Heart left ventricle (tissue), 7 donors: ENCODE measurements around the genes GRIK2 and POPDC3.

- PRO-cap, 6 experiments, result peak in 4 of 6 experiments; most common plus-strand start chr6:99602490 (in 4)
- RAMPAGE, long total RNA, 2 experiments, result no peak in any of the 2 experiments
- RRBS, result no CpG with 5 or more reads among the region's 8 CpGs
Observed at GRCh38 chr6:99602365-99602607, 4.3 kb upstream of the PRDM13 start.

- PRO-cap, 6 experiments, result no peak in any of the 6 experiments
- RAMPAGE, long total RNA, 2 experiments, result no peak in any of the 2 experiments
- RRBS, result no CpG with 5 or more reads among the region's 7 CpGs
Observed at GRCh38 chr6:99993212-99993466, 884 bp downstream of the MCHR2 start.

DNA sequence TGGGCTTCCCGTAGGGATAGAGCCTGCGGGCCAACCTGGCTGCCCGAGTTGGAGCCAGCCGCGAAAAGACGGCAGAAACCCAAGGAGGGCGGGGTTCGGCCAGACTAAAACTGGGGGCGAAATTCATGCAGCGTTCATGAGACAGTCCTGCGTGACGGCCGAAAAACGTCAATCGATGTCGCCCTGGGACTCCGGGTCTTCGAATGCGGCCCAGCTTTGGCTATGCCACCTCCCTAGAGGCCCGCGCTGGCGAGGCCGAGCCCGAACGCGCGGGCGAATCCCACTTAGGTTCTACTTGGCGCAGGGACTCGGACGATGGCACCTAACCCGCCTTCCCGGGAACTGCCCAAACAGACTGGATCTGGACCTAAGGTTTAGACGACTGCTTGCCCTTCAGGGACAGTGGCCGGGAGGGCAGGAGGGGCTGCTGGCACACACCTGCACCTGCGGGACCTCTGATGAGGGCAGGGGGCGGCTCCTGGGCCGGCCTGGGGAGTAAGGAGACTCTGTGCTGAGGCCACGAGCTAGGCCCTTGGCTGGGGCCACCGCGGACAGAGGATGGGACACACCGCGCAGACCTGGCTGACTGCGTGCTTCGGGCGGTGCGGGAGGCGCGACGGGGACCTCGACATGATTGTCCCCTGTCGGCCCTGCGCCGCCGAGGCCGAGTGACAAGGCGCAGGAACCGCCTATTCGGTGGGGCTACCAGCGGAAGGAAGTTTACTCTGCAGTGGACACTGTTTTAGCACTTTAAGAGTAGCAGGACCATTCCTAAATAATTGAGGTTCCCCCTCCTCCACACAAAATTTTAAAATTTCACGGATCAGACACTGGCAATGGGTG lies 6.4 kb downstream of the SIM1 start:
- PRO-cap, 6 experiments, result no peak in any of the 6 experiments
- RAMPAGE, long total RNA, 2 experiments, result no peak in any of the 2 experiments
- RRBS, result 3% methylated on average over 5 of the region's 61 CpGs

DNA sequence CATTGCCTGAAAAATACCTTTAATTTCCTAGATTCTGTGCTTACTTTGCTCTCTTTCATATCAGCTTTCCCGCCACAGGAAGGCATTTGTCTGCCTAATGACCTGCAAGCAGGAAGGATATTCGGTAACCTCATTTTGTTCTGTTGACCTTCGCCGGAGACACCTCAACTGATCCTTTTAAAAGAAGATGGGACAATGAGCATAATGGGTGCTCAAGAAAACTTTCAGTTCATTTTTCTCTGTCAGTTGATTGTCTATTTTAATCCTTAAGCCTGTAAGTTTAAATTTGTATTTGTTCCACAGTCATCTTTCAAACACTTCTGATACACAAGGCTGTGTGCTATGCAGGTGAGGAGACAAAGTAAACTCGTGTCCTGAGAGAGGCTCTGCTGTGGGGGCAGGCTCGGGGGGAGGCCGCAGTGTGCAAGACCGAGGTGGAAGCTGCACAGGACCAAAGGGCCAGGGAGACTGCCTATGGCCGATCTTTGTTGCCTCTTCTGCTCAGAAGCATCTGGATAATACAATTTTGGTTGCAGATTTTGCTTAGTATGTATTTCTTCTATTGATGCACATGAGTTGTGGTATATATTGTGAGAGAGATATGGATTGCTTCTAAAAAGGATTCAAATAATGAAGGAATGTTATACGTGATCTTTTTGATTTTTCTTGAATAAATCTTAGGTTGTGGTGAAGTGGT lies 27.5 kb upstream of the SIM1 start:
- PRO-cap, 6 experiments, result no peak in any of the 6 experiments
- RAMPAGE, long total RNA, 2 experiments, result no peak in any of the 2 experiments
- RRBS, result no CpG with 5 or more reads among the region's 10 CpGs

DNA sequence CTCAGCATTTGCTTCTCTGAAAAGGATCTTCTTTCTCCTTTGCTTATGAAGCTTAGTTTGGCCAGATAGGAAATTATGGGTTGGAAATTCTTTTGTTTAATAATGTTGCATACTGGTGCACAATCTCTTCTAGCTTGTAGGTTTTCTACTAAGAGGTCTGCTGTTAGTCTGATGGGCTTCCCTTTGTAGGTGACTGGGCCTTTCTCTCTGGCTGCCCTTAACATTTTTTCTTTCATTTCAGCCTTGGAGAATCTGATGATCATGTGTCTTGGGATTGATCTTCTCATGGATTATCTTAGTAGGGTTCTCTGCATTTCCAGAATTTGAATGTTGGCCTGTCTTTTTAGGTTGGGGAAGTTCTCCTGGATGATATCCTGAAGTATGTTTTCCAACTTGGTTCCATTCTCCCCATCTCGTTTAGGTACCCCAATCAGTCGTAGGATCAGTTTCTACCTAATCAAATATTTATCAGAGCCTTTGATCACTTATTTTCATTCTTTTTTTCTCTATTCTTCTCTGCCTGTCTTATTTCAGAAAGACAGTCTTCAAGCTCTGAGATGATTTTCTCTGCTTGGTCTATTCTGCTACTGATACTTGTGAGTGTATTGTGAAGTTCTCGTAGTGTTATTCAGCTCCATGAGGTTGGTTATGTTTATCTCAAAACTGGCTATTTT lies 139.9 kb downstream of the ASCC3 start:
- PRO-cap, 6 experiments, result no peak in any of the 6 experiments
- RAMPAGE, long total RNA, 2 experiments, result no peak in any of the 2 experiments
- RRBS, result no CpG with 5 or more reads among the region's 3 CpGs

- PRO-cap, 6 experiments, result no peak in any of the 6 experiments
- RAMPAGE, long total RNA, 2 experiments, result no peak in any of the 2 experiments
Observed at GRCh38 chr6:100793977-100794381, 87.2 kb downstream of the ASCC3 start.

DNA sequence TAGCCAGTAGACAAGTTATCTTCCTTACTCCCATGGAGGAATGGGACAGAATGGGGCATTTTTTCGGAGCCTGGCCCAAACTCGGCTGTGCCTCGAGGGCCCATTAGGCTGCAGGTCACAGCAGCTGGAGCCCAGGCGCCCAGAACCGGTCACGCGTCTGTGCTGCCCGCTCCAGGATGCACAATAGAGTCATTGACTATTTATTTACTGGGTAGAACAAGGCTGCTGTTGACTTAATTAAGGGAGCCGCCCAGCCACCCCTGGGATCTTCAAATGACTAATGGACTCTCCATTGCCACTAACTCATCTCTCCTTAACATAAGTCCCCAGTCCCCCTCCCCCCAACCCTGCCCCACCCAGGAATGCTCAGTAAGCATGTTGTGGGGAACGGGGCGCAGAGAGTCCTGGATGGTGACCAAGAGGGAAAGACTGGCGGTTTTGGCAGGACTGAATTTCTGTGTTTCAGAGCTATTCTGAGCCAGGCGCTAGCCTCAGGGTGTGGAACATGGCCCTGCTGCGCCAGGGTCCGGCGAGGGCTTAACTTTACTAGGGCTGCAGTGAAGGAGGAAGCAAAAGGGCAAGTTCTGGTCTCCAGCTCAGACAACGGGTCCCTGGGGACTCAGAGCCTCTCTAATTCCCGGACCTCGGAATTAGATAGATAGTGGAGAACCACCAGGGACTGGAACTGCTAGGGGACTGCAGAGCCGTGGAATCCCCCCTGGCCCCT lies 1.7 kb upstream of the GRIK2 start:
- PRO-cap, 6 experiments, result no peak in any of the 6 experiments
- RAMPAGE, long total RNA, 2 experiments, result no peak in any of the 2 experiments
- RRBS, result 3% methylated on average over 4 of the region's 20 CpGs

DNA sequence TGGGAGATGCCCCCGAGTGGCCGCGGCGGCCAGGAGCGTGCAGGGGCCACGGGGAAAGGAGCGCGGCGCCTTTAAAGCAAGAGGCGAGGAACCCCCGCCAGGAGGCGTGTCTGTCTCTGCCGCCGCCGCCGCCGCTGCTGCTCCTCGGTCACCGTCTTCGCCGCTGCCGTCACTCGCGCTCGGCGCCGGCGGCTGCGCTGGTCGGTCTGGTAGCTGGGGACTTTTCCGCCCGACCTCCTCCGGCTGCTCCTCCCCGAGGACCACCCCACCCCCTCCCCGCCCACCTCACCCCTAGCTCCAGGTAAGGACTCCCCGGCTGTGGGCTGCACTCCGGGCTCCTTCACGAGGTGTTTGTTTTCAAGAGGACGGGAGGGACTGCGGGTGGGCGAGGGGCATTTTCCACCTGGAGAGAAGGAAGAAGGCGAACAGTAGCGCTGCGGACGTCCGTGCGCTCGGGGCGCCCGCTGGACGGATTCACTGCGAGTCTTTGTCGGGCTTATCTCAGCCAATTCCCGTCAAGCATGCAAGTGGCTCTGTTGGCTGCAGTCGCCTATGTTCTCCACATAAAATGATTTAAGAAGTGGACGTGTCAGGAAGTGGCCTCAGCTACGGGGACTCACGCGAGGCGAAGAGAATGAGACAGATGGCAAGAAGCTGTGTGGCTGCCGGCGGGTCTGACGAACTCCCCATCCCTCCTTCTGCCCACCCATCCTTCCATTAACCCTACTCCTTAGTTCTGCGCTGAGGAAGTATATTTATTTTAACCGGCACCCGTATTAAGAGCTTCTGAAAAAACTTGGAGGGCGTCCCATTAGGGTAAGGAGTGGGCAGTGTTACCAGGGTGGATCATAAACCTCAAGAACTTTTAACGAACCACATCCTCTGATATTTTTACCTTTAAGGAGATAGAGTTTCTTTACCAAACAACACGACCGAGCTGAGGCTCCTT lies at the start of gene GRIK2:
Gene GRIK2 (plus strand): TSS at position 172 of the 949 bp plus-strand sequence.
- PRO-cap, 6 experiments, result peak in 6 of 6 experiments; most common plus-strand start position 172 of the sequence (in 6); most common minus-strand start position 139 of the sequence (in 1)
- RAMPAGE, long total RNA, 2 experiments, result start-site peak on the plus strand in 1 of 2 experiments, centred at position 373 of the sequence, 19 reads per replicate
- RRBS, result 2% methylated on average over 14 of the region's 70 CpGs

- PRO-cap, 6 experiments, result no peak in any of the 6 experiments
- RAMPAGE, long total RNA, 2 experiments, result no peak in any of the 2 experiments
- RRBS, result no CpG with 5 or more reads among the region's 1 CpG
Observed at GRCh38 chr6:103675706-103676091, 1184.0 kb downstream of the HACE1 start.

- PRO-cap, 6 experiments, result no peak in any of the 6 experiments
- RAMPAGE, long total RNA, 2 experiments, result no peak in any of the 2 experiments
- RRBS, result no CpG with 5 or more reads among the region's 4 CpGs
Observed at GRCh38 chr6:104955861-104956060, 1.1 kb upstream of the LIN28B start.

- PRO-cap, 6 experiments, result no peak in any of the 6 experiments
- RAMPAGE, long total RNA, 2 experiments, result no peak in any of the 2 experiments
- RRBS, result no CpG with 5 or more reads among the region's 22 CpGs
Observed at GRCh38 chr6:104957828-104958598, 1.1 kb downstream of the LIN28B start.

GRCh38 chr6:104958602-104959262 lies 1.8 kb downstream of the LIN28B start:
- PRO-cap, 6 experiments, result no peak in any of the 6 experiments
- RAMPAGE, long total RNA, 2 experiments, result no peak in any of the 2 experiments
- RRBS, result no CpG with 5 or more reads among the region's 10 CpGs

DNA sequence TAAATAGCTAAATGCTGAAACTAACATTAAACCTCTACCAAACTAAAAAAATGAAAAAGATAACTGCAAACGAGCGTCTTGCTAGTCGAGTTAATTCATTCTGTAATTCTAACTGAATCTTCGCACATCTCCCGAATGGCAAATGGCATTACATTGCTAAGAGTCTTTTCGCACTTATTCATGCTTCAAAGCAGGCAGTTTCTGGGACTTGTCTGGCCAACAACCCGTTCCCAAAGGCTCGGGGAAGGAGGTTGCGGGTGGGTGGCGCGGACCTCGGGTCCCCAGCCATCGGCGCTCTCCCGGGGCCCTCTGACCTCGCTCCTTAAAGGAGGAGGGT lies 940 bp downstream of the BVES start:
- PRO-cap, 6 experiments, result peak in 1 of 6 experiments; most common plus-strand start position 233 of the sequence (in 1)
- RAMPAGE, long total RNA, 2 experiments, result no peak in any of the 2 experiments
- RRBS, result no CpG with 5 or more reads among the region's 16 CpGs

DNA sequence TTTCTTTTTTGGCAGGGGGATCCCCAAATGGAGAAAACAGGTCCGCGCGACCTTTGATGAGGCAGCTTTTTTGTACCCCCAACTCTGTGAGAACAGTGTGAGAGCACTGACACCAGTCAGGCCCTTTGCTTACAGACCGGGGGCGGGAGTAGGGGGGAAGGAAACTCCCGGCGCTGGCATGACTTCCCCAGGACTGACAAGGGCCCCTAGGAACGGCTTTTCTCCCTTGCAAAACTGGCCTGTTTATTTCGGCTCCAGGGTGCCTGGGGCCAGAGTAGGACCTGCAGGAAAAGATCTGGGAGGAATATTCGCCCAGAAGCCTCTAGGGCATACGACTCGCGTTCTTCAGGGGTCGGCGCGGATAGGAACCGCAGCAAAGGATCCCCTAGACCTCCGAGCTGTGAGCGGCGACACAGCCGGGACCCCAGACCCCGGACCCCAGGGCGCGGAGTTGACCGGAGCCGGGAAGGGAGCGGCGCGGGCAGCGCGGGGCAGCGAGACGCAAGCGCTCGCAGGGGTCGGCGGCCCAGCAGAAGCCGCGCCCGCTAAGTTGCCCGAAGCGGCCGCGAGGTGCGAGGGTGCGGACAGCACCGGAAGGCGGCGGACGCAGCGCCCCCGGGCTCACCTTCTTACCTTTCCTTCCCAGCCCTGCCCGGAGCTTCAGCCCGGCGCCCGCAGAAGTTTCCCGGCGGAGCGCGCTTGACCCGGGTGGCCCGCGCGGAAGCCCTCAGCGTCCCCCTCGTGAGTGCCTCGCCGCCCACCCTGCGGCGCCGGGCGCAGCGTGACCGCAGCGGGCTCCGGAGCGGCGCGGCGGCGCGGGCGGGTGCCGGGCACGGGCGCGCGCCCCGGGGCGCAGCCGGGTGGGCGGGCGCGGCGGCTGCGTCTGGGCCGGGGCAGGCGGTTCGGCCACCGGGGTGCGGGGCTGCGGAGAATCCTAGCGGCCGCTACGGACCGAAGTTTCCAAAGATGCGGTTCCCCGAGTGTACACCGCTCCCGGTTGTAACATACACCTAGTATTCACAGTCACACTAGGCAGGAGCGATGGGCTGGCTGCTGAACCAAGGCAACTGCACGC lies at the start of gene POPDC3:
Gene POPDC3 (minus strand): TSS at position 815 of the 1,075 bp plus-strand sequence.
- PRO-cap, 6 experiments, result peak in 6 of 6 experiments; most common plus-strand start position 247 of the sequence (in 5); most common minus-strand start position 764 of the sequence (in 4)
- RAMPAGE, long total RNA, 2 experiments, result no peak in any of the 2 experiments
- RRBS, result 2% methylated on average over 21 of the region's 112 CpGs

DNA sequence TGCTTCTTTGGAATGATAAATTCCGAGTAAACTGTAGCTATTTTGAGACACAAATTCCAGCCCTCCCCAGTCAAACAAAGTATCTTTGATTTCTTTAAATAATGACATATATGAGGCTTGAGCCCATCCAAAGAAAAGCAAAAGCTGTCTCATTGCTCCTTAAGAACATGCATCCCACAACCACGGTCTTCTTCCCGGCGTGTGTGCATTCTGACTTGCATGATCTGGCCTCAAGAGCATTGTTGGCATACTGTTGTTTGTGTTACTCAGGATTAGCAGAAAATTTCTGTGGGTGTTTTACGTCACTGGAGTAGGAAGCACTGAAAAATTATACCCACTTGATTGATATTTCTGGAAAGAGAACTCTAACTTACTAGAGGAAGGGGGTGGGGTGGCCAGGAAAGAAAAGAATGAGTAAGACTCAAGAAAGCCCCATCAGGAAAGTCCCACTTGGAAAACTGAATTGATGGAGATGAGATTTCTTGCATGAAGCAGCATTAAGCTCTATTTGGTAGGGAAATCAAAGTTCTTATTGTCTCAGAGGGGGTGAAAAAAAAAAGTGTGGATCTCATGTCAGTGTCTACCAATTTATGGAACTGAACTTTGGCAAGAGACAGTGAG lies 326.2 kb upstream of the PRDM1 start:
- PRO-cap, 6 experiments, result no peak in any of the 6 experiments
- RAMPAGE, long total RNA, 2 experiments, result no peak in any of the 2 experiments
- RRBS, result no CpG with 5 or more reads among the region's 5 CpGs

DNA sequence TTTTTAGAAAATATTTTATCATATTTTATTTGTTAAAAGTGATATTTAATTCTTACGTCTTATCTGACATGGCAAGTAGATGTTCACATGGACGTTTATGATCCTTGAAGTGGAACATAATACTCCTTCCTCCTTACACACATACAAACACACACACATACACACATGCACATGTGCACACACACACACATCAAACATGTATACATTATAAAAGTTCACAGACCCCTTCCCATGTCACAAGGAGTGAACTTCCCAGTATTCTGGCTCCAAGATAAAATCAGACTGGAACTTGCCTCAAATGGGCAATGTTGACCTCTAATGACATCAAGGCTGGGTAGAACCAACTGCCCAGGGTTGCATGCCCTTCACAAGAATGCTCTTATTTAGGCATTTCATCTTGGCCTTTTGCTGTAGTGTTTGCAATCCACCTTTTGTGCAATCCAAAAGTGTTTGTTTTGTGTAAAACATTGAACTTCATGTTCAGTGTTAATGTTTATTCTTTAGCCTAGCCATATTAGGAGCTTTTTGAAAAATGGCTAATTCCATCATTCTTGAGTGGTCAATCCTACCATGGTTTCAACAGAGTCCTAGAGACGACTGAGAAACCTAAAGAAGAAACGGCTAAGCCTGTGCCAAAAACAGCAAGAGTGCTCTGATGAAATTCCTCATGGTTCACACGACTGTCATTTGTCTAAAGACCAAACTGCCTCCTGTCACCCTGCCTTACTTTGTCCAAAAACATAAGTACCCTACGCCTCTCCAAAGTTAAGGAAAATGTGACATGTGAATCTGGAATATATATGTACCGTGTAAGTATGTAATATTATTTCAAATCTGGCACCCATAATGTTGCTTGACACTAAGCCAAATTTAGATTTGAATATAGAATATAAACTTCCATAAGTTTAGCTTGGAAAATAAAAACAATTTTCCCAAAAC lies 279.7 kb upstream of the PRDM1 start:
- PRO-cap, 6 experiments, result no peak in any of the 6 experiments
- RAMPAGE, long total RNA, 2 experiments, result no peak in any of the 2 experiments
- RRBS, result no CpG with 5 or more reads among the region's 7 CpGs

GRCh38 chr6:105981018-105981819 lies 104.9 kb upstream of the PRDM1 start:
- PRO-cap, 6 experiments, result no peak in any of the 6 experiments
- RAMPAGE, long total RNA, 2 experiments, result no peak in any of the 2 experiments
- RRBS, result 2% methylated on average over 9 of the region's 56 CpGs

DNA sequence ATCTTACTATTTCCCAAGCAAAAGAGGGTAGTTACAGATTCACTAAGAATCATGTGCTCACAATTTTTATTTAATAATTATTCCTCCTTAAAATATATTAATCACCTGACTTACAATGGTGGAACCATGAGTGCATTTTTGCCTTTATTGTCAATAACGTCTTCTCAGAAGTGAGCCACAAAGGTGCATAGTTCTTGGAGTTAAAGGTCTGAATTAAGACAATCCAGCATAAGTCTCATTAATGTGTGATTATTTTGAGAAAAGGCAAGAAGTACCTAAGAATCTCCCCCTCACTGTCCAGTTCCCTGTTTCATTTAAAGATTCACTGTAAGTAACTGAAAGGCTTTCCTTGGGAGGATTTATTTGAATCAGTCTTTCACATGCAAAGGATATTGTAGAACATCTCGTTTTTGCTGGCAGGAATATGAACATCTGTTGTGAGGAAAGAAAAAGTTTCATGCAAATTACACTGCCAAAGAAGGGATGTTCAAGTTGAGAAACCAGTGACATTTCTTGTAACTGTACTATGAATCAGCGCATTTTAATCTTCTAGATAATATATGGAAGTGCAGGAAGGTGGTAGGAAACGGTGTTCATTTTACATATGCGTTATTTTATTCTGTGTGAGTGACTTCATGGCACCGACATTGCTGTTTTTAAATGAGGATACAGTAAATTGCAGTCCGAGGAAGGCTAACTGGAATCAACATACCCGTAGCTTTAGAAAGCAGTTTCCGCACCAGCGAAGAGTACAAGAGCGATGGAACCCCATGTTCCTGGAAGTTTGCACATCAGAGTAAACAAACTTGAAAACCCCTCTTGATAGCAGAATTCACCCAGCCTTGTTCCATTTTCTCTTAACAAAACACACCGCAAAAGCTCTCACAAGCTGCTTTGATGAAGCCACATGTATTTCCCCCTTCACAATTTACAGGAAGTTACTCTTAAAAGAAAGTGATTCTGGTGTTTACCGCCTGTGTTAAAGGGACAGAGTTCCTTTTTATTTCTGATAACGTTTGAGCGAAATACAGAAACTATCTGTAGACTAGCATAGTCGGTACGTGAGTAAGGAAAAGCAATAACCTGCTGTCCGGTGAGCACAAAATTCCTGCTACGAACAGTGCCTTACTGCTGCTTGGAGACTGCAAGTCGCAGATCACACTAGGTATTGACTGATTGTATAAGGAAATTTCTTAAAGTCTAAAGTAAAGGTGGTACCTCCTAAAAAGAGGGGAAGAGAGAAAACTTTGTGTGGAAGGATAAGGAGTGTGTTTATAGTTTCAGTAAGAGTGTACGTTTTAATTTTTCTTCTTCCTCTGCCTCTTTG lies 11.4 kb downstream of the PRDM1 start:
- PRO-cap, 6 experiments, result peak in 1 of 6 experiments; most common plus-strand start position 1,041 of the sequence (in 1); most common minus-strand start position 930 of the sequence (in 1)
- RAMPAGE, long total RNA, 2 experiments, result no peak in any of the 2 experiments
- RRBS, result no CpG with 5 or more reads among the region's 21 CpGs

- PRO-cap, 6 experiments, result no peak in any of the 6 experiments
- RAMPAGE, long total RNA, 2 experiments, result no peak in any of the 2 experiments
- RRBS, result no CpG with 5 or more reads among the region's 22 CpGs
Observed at GRCh38 chr6:106163778-106164989, 78.0 kb downstream of the PRDM1 start.

- PRO-cap, 6 experiments, result no peak in any of the 6 experiments
- RAMPAGE, long total RNA, 2 experiments, result no peak in any of the 2 experiments
- RRBS, result no CpG with 5 or more reads among the region's 4 CpGs
Observed at GRCh38 chr6:106195057-106195608, 109.0 kb downstream of the PRDM1 start.